Aorta (tissue), 1 donor: ENCODE measurements around a stretch of chr4.

DNA sequence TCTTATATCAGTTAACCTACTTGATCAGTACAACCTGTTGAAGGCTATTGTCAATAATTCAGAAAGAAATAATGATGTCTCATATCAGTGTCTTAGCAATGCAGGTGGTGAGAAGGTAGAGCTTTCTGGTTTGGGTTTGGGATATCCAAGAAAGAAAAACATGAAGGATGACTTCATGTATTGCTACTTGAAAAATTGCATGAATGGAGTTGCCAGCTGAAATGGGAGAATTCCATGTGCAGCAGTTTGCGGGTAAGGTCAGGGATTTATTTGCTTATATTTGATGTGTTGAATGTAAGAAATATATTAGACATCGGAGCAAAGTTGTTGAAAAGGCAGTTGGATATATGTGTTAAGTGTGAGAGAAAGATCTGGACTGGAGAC, 552.5 kb upstream of the LCORL start:
- PRO-cap = no peak

DNA sequence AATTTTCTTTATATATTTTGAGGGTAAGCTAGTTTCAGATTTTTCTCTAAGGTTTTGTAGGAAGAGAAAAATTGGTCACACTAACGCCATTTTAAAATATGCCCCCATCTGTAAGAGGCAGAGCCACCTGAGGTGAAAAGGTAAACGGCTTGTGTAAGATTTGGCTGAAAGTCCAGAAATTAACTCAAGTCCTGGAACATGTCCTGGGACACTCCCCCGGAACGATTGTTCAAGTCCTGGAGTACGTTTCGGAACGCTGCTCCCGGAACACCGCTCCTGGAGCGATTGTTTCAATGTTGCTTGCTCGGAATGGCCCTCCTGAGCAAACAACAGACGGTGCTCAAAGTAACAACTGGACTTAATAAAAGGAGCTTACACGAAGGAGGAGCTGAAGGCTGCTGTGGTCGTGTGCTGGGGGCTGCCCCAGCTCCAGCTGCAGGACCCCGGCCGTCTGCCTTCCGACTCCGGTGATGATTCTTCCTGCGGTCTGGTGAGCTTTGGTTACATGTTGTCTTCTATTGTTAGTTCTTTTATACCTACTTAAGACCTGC, 796.5 kb upstream of the SLIT2 start:
- PRO-cap = no peak

DNA sequence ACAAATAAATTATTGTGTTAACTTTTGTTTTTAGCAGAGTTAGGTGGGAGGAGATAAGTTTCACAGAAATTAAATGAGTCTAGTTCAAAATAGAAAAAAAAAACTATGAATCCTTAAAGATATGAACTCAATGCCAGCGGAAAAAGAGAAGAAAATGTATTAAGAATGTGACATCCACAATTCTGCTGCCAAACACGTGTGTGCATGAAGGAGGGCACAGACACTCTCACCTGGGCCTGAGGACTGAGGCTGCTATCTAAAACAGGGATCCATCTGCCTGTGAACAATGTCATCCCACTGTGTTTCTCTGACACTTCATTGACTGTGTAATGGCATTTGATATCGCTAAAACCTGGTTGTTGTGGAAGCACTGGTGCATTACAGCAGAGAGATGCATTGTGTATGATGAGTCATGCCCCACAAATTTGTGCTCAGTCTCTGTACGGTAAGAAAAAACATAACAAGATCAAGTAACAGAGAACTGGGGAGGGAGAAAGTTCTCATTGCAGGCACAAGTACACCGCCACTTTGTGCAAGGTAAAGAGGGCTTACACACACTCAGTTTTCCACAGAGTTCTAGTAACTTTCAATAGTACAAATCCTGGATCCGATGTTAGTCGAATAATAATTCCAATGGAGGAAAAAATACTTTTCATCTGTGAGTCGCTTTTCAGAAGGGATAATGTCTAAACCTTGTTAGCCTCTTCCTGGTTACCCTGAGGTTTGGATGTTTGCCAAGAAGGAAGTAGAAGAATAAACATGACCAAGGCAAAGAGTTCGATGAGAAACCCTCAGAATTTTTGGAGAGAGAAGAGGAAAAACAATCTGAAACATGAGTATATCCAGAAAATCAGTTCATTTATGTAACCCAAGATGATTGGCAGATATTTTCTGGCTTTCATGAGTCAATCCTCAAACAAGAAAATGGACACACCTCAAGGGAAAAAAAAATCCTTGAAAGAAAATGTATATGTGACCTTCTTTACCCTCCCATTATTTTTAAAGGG, 512.6 kb upstream of the SLIT2 start:
- PRO-cap = no peak

DNA sequence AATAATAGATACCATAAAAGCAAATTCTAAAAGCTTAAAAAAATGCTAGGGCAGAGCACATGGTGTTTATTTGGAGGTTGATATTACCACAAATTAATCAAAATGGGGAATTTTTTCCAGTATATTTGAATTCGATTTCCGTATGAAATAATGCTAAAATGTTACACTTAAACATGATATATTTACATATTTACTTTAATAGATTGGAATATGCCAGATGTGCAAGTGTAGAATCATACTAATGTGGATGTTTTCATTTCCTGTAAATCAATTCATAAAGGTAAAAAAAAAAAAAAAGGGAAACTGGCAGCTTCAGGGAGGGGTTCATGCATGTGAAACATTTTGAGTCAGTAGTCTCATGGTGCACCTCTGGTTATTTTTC, 310.0 kb upstream of the SLIT2 start:
- PRO-cap = no peak

GRCh38 chr4:20110182-20110613, 141.5 kb upstream of the SLIT2 start:
- PRO-cap = no peak

GRCh38 chr4:20253279-20253612, 1.5 kb downstream of the SLIT2 start:
- PRO-cap = no peak

DNA sequence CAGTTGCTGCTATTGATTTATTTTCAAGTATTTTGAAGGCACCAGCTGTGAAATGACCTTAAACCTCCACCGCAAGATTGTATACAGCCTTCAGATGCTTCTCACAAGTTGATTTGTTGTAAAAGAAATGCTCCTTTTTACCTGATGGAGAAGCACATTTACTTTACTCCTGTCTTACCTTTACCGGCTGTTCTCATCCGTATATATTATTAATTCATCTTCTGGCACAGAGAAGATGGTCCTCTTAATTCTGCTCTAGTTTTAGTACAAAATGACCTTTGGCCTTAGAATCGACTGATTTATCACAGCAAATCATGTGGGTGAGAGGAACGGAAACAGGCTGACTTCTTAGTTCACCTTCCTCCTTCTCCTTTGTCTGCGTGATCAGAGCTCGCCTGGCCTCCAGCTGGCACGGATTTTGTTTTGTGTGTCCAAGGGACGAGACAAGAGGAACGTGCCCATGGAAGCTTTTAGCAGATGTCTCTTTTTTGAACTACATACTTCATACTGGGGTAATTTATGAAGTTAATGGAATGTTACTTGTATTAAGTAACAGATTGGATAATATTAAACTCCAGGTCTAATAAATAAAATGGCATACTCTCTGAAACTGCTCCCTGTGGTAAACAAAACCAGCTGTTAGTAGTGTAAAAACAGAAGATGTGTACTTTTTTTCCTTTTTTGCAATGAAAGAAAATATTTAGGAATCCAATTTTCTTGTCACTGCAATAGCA, 82.3 kb upstream of the PACRGL start:
- PRO-cap = unidirectional peak, plus-strand start at position 387 of the sequence

- PRO-cap = no peak
Measured at GRCh38 chr4:20618735-20619721, 81.2 kb upstream of the PACRGL start.

GRCh38 chr4:22237852-22238635, 277.8 kb downstream of the ADGRA3 start:
- PRO-cap = no peak

GRCh38 chr4:22392217-22392779, 123.6 kb downstream of the ADGRA3 start:
- PRO-cap = no peak

- PRO-cap = no peak
Measured at GRCh38 chr4:22399441-22400089, 116.3 kb downstream of the ADGRA3 start.

GRCh38 chr4:22514456-22514817, 1.4 kb downstream of the ADGRA3 start:
- PRO-cap = no peak

- PRO-cap = no peak
Measured at GRCh38 chr4:22692450-22693258, 176.8 kb upstream of the ADGRA3 start.

GRCh38 chr4:23118227-23118791, 602.4 kb upstream of the ADGRA3 start:
- PRO-cap = no peak

- PRO-cap = no peak
Measured at GRCh38 chr4:23392893-23393459, 496.9 kb downstream of the PPARGC1A start.

- PRO-cap = no peak
Measured at GRCh38 chr4:23789640-23790335, 100.1 kb downstream of the PPARGC1A start.

DNA sequence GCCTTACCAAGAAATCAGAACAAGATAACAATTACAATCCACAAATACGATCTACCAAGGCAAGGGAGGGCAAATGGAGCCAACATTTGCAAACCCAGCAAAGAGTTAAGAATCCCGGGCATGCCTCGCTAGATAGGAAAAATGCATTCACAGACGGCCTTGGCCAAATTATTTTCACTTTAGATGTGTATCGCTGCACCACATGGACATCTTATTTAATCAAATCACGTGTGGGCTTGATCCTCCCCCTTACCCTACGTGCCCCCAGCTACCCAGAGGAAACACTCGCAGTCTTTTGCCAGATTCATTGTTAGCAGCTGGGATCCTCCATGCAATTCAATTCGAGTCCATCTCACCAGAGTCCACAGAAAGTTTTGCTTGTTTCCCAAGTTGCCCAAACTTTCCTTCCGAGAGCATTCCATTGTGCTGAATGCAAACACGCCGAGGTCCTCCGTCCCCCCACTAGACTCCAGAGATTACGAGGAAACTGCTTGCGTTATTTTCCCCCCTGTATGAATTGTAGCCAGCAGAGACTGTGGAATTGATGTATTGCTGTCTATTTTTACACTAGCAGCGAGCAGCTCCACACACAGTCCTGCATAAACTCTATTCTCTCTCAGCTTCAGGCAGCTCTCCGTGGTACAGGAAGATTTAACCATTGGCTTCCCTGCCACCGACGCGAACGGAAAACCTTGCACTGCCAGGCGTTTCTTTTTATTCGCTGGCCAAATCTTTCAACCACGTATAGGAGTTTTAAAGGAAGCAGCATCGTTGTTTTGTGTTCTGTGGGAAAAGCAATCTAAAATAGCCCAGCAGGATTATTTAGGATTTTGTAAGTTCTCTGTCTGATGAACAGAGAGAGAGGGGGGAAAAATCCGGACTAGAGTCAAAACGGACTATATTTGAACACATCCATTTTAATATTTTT, 999 bp downstream of the PPARGC1A start:
- PRO-cap = no peak

- PRO-cap = no peak
Measured at GRCh38 chr4:24226458-24227101, 336.7 kb upstream of the PPARGC1A start.

DNA sequence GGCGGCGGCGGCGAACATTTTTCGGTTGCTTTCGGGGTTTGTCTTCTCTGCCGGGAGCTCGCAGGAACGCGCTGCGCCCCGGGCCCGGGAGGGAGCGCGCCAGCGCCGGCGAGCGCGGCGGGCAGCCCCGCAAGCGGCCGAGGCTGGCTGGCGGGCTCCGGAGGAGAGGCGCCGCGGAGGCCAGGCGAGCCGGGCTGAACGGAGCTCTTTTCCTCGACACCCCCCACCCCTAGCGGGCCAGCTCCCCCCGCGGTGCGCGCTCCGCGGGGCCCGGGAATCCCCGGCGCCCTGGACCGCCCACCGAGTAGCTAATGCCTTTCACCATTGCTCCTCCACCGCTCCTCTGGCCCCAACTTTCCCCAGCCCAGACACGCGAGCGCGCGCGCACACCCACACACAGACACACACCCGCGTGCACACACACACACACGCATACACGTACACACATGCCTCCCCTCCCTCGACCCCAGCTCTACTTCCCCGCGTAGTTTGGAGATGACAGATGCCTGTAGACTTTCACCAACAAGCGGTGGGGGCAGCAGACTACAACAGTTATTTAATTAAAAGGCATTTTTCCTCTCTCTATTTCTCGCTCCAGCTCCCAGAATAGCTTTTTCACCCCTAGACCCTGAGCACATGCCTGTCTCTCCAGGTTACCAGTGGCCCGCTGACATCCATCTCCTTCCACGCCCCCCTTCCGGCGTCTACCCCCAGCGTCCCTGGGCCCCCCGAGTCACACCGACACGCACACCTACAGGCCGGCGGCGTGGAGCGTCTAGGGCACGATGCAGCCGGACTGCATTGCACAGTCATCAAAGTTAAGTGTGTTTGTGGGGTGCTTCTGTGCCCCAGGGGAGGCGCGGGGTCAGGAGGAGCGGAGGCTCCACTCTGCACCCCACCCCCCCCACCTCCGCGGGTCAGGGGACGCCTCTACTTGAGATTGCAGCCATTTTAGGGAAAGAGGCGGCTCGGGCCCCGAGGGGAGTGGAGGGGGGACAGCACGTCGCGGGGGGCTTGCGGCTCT, 113.1 kb downstream of the DHX15 start:
- PRO-cap = no peak

- PRO-cap = bidirectional peak, plus-strand start at chr4:24794796, minus-strand start at chr4:24794540
Measured at GRCh38 chr4:24794388-24795261, 748 bp upstream of the SOD3 start.